Mesenchymal stem cell of the bone marrow (primary cell): ENCODE measurements around the genes HOXB4, HOXB13 and SNF8.

DNA sequence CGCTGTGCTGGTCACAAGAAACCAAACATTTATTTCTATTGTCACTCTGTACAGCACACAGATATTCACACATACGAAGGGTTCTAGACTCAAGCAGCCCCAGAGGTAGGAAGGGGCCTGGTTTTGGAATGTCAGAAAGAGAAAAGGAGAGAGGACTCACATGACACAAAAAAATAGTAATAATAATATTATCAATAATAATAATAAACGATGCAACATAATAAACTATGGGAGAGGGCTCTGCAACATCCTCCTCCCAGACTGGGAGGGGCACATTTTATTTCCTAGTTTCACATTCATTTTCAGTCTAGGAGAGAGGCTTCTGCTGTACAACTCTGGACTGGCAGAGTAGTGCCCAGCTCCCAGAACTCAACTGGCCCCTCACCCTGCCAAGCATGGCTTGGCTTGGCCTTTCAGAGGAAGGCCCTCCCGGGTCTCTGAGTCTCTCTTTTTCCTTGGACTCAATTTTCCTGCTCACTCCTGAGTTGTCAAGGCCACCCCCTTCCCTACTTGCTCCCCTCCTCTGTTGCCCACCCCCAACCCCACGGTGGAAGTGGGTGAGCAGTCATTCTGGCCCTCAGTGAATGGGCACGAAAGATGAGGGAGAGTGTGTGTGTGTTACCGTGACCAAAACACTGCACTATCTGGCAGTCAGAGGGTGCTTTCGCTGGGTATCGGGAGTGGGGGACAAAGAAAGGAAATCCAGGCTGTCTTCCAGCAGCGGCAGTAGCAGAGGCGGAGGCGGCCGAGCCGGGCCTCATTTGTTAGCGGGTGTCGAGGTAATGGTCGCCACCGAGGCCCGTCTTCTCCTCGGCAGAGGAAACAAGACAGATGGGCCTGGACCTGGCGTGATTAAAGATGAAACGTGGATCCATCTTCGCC is 2.4 kb downstream of the HOXB4 start:
- CAGE, long polyA plus RNA: no peak

GRCh38 chr17:48578055-48579169 is at the start of gene HOXB4:
Gene HOXB4, minus strand, starts transcription at chr17:48578350.
- CAGE, long polyA plus RNA: no peak

DNA sequence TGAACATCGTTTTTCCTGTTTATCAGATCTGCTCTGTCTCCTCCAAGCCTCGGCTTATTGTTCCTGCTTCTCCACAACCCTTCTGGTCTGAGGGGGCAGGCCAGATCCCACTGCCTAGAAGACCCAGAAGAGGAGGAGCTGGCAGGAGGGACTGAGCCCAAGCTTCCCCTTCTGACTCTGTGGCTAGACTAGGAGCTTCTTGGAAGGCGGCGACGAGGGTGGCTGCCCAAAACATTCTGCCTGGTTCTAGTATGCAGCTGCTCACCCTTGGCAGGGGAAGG is 5.2 kb upstream of the HOXB5 start:
- CAGE, long polyA plus RNA: no peak

GRCh38 chr17:48610024-48610161 is 924 bp downstream of the HOXB7 start:
- CAGE, long polyA plus RNA: no peak

- CAGE, long polyA plus RNA: no peak
These were observed 1.5 kb upstream of the HOXB9 start for GRCh38 chr17:48627570-48628189.

GRCh38 chr17:48628569-48629208 is 2.5 kb upstream of the HOXB9 start:
- CAGE, long polyA plus RNA: no peak

DNA sequence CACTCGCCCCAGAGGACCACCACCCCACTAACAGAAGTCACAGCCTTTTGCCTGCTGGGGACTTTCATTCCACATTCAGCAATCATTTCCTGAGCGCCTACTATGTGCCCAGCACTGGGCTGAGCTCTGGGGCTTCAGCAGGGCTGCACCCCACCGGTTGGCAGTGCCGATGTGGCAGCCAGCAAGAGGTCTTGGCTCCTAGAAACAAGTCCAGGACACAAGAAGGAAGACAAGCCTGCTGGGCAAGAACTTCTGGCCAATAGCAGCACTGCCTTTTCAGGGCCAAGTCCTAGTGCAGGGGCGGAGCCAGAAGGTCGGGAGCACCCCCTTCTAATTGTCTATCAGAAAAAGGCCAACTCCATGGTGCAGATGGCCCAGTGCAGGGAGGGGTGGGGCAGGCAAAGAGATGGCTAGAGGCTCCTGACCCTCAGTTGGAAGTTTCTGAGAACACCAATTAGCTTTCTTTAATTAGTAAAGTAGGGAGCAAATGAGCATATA is 13.0 kb upstream of the HOXB9 start:
- CAGE, long polyA plus RNA: no peak

DNA sequence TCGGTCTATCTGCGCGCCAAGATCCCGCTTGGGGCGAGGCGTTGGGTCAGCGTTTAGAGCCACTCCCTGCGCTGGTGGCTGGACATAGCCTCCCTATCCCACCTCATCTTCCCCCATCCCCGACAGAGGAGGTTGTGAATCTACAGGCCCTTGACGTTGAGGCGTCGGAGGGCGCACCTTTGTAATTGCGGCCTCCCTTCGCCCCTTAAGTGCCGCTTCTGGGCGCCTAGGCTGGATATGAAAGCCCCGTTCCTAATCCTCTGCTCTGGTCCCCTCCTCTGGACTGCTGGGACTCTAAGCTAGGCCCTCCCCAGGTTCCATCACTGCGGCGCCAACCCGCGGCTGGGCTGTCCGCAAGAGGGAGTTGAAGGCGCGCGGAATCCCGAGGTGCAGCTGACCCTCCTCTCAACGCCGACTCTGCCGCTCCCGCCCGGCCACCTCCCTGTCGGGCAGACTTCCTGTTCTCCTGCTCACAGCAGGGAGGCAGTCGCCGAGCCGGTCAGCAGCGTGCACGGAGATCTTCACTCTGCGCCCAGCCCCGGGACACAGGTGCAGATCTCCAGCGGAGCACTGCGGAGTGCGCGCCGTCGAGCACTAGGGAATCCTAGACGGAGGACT is 16.1 kb upstream of the HOXB9 start:
- CAGE, long polyA plus RNA: no peak

DNA sequence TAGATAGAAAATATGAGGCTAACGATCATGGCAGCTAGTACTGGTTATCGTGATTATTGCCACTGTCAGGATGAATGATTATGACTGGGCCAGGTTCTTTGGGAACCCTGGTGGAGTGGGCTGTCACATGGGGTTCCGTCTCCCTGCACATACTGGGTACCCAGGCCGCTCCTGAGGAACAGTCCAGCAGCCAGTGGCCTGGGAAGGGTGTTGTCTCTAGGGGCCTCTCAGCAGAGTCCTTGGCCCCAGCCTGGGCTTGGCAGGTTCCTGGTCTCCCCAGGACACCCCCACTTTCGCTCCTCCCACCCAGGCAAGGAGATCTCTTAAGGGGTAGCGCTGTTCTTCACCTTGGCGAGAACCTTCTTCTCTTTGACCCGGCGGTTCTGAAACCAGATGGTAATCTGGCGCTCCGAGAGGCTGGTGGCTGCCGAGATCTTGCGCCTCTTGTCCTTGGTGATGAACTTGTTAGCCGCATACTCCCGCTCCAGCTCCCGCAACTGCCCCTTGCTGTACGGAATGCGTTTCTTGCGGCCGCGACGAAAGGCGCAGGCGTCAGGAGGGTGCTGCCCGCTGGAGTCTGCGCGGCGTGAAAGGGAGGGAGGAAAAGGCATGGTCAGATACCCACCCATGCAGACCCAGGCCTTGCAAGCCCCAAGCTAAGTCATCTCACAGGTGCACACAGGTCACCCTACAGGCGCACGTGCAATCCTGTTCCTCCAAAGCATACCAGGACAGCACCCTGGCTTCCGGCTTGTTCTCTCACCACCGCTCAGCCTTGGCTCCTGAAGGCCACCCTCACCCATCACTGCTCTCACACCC is 1.9 kb downstream of the HOXB13 start:
- CAGE, long polyA plus RNA: no peak

DNA sequence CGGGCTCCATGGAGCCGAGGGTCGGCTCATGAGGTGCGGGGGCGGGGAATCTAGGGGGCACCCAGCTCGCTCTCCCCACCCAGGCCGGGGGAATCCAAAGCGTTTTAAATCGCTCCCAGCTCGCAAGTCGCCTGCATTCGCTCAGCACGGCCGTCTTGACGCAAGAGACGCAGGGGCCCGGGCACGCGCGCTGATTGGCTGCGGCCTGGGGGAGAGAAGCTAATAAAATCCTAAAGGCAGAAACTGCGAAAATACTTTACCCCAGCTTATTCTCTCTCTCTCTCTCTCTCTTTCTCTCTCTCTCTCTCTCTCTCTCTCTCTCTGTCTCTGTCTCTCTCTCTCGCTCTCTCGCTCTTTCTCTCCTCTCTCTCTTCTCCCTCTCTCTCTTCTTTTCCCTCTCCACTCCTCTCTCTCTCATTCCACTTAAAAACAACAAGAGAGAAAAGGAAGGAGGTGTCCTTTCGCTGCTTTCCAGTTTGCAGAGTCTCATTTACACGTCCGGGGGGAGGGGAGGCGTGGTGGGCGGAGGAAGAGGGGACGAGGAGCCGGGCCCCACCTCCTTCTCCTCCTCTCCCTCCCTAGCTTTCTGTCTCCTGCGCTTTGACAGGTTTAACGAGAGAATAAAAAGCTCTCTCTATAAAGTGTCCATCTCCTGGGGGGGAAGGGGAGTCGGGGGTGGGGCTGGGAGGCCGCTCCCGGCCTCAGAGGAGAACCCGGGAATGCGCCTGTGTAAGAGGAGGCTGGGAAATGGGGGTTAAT is at the start of gene HOXB13:
Gene HOXB13, minus strand, starts transcription at position 167 of the 759 bp plus-strand sequence.
- CAGE, long polyA plus RNA: no peak

DNA sequence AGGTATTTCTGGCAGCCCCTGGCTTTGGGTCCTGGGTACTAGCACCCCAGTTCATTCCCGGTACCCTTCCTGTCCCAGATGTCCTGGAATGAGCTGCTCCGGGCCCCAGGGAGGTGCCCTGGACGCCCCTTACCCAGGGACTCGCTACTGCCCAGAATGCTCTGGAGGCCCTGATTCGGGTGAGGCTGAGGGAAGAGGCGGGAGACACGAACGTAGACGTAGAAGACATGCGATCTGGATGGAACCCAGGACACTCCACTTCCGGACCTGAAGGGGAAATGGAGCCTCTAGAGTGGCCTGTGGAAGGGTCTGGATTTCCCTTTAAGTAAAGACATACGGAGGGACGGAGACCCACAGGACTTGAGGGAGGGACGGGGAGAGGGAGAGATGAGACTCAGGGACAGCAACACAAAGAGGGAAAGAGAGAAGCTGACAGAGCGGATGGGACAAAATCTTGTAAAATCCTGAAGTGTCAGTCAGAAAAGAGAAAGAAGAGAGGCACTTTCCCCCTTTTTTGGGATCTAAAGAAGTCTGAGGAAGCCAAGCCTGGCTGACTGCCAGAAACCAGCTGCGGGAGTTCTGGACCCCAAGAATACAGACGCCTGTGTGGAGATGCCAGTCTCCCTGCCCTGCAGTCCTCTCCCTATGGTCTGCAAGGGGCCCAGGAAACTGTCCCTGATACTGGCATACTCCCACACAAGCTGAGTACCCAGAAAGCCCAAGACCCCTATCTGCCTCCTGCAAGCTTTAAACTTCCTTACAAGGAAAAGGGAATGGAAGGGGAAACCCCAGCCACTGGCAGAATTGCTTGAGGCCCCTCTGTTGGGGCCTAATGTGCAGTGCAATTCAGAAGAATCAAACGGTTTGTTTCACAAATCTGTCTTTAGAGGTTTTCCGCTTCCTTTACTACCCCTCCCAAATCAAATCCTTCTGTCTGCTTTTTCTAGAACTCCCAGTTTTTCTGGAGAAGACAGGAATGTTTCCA is 1.1 kb upstream of the HOXB13 start:
- CAGE, long polyA plus RNA: no peak

DNA sequence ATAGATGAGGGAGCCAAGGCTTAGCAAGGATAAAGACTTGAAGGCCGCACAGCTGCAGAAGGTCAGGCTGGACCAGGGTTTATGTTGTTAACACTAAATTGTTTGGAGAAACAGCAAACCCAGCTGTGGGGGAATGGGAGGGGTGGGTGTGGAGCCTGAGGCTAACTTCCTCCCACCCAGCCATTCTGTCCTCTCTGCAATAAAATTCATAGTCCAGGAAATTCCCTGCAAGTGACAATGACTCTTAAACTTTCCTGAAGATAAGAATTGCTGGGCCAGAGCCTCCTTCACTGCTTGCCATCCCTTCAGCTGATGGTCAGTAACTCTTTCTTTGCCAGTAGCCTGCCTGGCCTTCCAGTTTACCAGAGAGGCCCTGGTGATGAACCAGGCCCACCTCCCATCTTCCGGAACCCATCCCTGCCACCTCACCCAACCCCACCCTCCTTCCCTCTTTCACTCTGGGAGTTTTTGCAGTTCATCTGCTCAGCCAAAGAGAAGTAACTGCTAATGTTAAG is 19.3 kb upstream of the ATP5MC1 start:
- CAGE, long polyA plus RNA: no peak

- CAGE, long polyA plus RNA: no peak
These were observed at the start of gene SNF8 for GRCh38 chr17:48944289-48945568. Gene SNF8, minus strand, starts transcription at chr17:48944842.

DNA sequence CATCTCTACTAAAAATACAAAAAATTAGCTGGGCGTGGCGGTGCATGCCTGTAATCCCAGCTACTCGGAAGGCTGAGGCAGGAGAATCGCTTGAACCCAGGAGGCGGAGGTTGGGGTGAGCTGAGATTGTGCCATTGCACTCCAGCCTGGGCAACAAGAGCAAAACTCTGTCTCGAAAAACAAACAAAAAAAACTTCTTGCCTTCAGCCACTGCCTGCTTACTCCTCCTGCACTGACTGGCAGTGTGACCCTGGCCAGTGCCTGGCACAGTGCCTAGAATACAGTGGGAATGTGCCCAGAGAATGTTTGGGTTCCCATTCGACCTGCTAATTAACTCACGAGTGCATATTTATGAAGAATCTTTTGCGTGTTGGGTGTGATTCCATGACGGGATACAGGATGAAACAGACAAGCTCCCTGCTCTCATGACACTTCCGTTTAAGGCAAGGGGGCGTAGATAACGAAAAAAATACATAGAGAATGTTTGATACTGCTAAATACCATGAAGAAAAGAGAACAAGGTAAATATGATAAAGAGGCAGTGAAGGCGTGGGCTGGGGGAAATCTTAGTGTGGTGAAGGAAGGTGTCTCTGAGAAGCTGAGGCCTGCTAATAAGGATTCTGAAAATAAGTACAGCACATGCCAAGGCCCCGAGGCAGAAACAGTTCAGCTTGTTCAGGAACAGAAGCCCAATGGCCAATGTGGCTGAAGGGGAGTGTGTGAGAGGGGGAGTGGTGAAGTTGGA is 4.2 kb downstream of the ABI3 start:
- CAGE, long polyA plus RNA: no peak

GRCh38 chr17:49260994-49261539 is 30.5 kb upstream of the PHOSPHO1 start:
- CAGE, long polyA plus RNA: no peak

GRCh38 chr17:49298126-49299086 is 63.6 kb downstream of the ZNF652 start:
- CAGE, long polyA plus RNA: no peak

DNA sequence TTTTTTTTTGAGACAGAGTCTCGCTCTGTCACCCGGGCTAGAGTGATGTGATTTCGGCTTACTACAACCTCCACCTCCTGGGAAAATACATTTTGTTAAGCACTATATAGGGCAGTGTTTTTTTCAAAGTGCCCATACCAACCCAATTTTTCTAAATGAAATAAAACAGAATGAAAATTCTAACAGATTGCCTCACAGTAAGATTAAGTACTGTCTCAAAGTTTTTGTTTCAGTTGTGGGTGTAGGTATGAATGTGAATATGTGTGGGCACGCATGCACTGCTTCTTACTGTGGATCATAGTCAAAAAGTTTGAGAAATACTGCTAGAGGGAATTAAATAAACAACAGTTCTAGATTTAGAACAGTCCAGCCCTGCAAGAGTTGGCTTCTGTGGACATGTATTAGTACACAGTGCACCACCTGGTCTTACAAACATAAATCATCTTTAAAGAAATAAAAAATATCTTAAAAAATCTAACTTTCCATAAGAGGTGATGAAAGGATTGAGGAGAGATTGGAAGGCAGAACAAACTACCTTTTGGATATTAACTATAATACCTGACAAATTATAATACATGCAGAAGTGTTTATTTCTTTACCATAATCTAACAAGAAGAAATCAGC is 8.5 kb downstream of the ZNF652 start:
- CAGE, long polyA plus RNA: no peak

DNA sequence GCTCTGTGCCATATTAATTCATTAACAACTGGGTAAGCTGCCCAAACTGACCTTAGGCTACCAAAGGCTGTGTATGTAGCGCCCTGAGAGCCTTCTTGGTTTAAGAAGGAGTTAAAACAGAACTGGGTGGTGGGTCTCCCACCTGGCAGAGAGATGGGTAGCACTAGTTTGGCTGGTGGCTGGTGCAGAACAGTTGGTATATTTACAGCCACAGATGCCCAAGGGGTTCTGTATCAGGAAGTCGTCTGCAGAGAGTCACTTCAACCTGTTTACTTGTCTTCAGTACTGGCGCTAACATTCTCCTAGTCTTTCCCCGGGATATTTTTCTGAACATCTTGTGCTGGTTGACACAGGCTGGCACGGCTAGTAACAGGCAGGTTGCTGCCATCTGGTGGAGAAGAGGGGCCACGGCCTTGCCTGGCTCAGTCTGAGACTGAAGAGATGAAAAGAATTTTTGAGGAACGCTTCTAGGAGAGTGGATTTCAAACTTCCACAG is 19.8 kb downstream of the PHB1 start:
- CAGE, long polyA plus RNA: no peak

DNA sequence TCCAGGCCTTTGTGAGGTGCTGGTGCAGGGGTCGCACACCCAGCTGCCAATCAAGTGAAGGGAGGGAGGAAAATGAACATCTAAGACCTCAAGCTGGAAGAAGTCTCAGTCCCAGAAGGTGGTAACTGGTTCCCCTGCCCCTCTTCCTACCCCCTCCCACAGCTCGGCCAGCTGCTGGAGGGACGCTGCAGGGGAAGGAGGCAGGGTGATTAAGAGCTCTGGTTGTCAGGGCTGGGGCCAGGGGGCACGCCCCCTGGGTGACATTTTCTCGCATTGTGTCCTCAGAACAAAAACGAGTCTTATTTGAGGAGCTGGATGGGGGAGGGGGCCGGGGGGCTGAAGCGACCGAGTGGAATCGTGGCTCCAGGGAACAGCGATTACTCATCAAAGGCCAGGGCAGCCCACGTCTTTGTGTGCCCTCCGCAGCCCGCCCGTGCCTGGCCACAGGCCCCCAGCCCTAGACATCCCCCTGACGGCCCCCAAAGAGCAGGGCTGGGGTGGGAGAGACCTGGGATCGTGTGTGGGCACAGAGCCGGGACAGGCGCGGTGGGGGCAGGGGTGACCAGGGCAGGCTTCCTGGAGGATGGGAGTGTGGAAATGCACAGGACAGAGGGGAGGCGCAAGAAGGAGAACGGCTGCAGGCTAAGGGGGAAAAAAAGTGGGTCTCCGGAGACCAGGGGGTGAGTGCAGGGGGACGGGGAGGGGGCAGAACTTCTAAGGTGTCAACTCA is 23.7 kb upstream of the PHB1 start:
- CAGE, long polyA plus RNA: no peak

DNA sequence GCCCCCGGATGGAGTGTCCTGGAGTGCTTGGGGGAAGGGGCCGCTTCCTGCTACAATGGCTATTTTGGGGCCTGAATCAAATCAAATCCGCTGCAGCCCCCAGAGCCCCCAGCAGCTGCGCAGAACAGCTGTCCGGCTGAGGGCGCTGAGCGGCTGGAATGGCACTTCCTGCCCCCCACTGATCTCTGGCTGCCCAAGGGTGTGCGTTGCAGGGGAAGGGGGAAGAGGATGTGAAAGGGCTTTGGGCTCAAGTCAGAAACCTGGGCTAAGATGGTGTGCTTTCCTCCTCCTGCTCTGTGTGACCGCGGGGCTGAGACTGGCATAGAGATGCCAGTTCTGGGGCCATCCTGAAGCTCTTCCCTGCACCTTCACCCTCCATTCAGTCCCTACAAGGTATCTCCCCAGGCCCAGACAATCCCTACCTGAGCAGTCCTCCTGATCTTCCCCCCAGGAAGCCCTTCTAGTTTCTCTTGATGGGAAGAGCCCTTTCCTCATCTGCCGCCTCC is 24.4 kb upstream of the PHB1 start:
- CAGE, long polyA plus RNA: no peak